NB4 (cell line): ENCODE data around the genes NBEA and CCDC169.

DNA sequence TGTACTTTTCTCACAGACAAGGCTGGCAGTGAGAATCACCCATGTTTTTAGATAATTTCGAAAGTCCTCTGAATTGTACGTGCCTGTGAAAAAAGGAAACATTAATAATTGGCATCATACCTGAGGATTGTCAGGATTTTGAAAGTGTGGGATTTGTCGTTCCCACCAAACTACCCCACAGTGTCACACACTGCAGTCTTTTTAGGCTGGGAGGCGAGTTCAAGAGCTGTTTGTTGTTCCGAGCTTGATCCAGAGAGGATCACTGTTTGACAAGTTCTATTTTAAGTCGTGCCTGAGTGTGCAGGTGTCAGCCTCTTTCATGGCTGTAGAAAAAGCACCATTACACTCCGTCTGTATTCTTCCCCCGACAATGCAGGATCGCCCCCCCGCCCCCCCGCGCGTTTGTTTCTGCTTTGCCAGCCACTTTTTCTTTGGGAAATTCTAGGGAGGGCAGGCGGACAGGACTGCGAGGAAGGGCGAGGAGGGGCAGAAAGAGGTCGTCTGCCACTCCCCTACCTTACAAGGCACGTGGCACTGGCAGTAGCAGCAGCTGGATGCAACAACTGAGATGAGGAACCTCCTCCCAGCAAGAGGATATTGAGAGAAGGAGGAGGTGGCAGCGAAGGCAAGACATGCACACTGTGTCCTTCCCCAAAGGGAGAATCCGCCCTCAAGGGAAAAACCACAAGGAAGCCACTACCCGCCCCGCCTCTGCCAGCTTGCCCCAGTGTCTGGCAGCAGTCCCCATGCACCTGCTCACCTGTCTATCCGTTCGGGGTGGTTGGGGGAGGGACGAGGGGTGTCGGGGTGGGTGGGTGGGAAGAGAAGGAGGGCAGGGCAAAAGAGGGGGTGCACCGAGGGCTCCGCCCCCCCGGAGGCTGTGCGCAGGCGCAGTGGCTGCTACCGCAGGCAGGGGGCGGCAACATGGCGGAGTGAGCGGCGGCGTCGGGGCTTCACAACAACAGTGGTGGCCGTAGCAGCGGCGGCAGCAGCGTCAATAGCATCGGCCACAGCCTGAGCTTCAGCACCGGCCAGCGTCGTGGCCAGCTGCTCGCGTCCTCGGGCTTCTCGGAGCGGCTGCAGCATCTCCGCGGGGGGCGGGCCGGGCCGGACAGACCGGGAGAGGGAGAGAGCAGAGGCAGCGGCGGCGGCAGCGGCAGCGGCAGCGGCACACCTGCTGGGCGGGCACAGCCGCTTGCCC, at the start of gene NBEA:
Gene NBEA, plus strand, starts transcription at position 891 of the 1,201 bp plus-strand sequence.
- RRBS, result 58% methylated on average over 19 of the region's 65 CpGs

DNA sequence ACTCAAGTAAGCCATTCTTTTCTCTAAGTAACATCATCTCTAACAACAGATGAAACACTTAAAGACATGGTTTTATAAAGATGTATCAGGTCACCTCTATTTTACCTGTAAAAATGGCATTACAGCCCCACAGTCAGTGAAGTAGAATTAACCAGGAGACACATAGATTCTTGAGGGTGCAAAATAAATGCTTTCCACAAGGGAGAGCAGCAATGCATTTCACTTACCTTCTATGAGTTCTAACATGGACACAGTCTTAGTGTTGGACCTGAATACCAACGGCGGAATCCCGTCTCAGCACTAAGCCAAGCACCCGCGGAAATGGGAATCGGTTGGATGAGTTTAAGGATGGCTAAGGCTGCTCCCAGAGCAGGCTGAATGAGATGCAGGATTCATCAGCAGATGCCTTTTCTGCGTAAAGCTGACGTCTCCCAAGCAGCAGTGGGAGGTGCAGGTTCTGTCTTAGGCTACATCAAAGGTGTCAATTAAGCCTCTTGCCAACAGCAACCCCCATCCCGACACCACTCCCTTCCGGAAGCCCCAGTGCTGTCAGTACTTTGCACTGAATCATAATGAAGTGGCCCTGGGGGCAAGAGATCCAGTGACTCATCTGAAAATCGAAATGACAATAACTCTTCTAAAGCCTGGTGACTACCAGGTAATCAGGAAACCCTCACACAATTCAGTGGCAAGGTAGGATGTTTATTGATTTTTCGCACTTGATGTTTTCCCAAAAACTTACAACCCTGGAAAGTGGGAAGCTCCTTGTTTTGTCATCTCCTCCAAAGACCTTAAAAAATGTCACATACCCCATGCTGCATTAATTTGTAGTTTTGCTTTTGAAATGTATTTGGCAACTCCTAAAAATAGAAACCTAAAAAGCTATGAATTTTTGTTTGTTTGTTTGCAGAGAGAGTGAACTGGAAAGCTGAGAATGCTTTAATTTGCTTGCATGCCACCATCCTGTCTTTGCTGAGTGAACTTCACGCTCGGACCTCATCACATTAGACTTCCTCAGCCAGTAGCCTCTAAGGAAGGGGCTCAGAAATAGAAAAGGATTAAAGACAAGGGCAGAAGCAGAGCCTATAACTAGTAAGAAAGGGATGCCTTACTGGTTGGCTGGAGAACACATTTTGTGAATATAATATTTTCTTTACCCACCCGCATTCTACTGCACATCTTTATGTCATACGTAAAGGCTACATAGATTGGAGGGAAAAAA, 275.5 kb downstream of the DCLK1 start:
- RRBS, result no CpG with 5 or more reads among the region's 16 CpGs

- RRBS, result no CpG with 5 or more reads among the region's 4 CpGs
Measured at GRCh38 chr13:35858567-35859265, 272.5 kb downstream of the DCLK1 start.

DNA sequence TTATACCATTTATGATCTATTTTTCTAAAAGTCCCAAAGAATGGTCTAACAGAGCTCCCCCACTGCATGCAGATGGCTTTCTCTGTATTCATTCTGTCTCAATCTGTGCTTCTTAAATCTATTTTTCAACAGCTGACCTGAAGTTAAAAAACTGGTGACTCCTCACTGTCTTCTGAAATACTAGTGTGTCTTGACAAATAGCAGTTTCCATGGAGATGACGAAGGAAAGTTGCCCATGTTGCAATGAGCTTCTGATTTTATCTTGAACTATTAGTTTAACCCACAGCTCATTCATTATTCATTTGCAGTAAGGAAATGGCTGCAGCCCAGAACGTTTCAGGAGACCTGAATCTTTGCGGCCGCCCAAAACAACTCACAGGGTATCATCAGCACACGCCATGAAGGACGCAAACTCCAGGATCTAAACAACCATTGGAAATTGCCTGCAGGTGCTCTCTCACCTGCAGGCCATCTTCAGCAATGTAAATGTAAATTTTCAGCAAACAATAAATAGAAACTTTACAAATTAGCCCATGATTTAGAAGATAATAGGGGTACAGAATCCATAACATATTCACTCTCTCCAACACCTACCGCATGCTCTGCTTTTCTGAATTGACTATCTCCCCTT, 142.5 kb downstream of the DCLK1 start:
- RRBS, result no CpG with 5 or more reads among the region's 7 CpGs

- RRBS, result no CpG with 5 or more reads among the region's 2 CpGs
Measured at GRCh38 chr13:36069666-36070098, 61.5 kb downstream of the DCLK1 start.

DNA sequence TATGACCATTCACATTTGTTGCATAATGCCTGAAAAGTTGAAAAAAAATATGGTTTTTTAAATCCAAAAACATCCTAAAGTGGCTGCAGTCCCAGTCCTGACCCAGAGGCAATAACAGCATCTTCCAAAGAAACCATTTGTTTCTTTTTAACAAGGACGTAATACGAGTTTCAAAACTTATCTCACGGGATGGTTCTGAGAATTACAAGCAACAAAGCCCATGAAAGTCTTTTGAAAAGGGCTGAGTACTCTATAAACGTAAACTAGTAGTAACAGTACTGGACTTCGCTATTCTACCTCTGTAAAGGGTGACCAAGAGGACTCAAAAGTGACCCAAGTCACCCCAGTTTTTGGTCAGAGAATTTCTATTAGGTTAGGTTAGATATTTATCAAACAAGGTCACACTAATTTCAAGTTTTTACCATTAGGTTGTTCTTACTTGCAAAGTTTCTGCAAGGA, 61.1 kb downstream of the DCLK1 start:
- RRBS, result no CpG with 5 or more reads among the region's 5 CpGs

DNA sequence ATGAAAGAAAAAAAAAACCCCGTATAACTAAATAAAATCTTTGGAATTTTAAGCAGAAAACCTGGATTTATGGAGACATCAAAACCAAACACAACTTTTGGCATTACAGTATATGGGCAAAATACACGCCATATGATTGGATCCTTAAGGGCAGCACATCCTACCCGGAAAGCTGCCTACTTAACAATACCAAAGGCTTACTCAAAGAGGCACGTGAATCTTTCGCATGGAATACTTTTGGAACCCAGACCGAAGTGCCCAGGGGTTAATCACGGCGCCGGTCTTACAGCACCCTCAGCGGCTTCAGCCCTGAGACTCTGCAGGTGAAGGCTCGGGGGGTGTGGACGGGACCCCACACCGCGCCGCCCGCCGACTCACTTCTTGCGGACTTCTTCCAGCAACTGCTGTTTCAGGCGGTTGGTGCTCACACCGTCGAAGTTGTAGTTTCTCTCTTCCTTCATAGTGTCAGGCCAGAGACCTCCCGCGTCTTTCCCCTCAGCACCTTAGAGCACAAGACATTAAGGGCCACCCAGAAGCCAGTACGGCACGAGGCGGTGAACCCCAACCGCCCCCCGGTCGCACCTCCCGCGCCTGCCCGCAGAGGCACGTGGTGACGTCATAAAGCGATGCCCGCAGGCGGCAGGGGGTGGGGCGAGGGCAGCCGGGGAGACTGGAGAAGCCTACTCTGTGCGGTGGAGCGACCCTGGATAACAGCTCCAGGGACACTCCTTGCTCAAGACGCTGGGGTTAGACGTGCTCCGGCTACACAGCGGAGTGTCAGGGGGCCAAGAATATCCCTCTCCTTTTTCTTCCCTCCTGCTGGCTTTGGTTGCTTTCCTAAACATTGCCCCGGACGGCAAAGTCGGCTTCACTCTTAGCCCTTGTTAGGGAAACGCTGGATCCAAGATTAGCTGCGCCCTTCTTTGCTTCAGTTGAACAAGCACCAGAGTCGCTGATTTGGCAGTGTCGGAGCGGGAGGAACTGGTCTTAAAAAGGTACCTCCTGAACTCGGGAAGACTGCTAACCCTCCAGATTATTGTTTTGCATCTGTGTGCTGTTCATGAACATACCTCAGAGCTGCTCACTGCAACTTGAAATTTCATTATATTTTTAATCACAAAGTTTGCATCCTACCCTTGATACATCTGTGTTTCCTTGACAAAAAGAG, at the start of gene CCDC169:
Gene CCDC169, minus strand, starts transcription at position 556 of the 1,168 bp plus-strand sequence.
- RRBS, result 2% methylated on average over 20 of the region's 54 CpGs

GRCh38 chr13:36369278-36369787, 23.1 kb upstream of the SPART start:
- RRBS, result no CpG with 5 or more reads among the region's 4 CpGs

DNA sequence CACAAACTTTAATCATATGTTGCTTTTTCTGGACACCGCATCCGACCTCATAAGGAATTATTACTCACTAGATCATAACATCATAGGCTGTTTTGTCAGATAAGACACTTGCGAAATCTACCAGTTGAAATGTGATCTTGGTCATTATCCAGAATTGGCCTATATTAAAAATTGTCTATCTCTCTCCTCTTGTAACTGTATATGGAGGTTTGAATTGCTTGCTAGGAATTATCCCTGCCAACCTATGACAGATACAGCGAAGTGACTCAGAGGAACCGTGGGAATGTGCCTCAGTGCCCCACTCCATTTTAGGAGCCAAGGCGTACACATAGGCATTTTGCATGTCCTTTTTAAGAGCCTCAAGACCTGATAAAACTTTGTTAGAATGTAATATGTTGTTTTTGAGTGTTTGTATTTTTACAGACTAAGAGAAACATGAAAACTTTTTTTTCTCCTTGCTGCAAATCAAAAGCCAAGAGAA, 117.1 kb upstream of the POSTN start:
- RRBS, result no CpG with 5 or more reads among the region's 6 CpGs

GRCh38 chr13:38514475-38514951, 164.9 kb downstream of the UFM1 start:
- RRBS, result no CpG with 5 or more reads among the region's 1 CpG

DNA sequence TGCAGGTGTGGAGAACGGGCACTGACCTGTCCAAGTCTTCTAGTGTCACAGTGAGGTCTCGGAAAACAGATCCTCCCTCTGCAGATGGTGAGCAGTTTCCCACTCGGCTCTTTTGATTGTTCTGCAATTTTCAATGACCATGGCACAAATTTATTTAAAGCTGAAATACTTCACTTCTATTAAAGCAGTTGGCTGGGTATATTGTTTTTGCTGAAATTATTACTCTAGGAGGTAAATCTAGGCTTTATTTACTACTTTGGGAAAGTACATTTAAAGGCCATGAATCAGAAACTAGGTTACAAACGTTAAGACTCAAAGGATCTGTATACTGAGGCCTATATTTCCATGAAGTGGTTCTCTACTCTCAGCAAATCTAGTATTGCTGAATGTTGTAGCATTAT, 144.0 kb downstream of the STOML3 start:
- RRBS, result no CpG with 5 or more reads among the region's 4 CpGs

- RRBS, result no CpG with 5 or more reads among the region's 2 CpGs
Measured at GRCh38 chr13:39026176-39026569, 11.7 kb downstream of the PROSER1 start.

DNA sequence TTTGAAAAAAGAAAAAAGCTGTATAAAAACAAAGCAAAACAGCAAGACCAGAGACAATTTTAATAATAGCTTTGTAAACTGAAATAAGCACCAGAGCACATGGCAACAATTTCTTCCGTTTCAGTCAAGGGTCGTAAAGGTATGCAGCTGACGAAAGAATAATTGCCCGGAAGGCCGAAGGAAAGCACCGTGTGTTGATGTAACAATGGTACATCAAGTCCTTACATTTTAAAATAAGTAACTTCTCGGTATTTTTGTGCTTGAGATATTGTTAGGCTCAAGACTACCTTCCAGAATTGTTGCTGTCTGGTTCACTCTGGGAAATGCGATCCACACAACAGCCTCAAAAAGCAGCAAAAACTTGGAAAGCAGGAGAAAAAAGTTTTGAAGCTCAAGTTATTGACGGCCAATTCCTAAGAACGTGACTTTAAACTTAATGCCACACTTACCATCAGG, 1.6 kb downstream of the PROSER1 start:
- RRBS, result no CpG with 5 or more reads among the region's 10 CpGs

GRCh38 chr13:39565524-39566000, 37.4 kb downstream of the LHFPL6 start:
- RRBS, result no CpG with 5 or more reads among the region's 4 CpGs

GRCh38 chr13:39586904-39587674, 15.9 kb downstream of the LHFPL6 start:
- RRBS, result no CpG with 5 or more reads among the region's 8 CpGs

GRCh38 chr13:40172201-40172627, 494.2 kb downstream of the FOXO1 start:
- RRBS, result no CpG with 5 or more reads among the region's 31 CpGs

DNA sequence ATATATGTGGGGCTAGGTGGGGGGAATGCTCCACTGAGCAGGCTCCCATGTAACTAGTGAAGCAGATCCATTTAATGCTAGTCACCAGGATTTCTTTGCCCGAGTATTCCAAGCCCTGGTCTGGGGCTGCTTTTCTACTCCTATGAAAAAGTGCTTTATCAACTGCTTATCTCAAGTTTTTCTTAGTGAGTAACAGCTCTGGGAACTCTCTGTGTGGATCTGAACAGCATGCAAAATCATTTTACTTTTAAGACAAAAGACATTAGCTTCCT, 475.3 kb downstream of the FOXO1 start:
- RRBS, result no CpG with 5 or more reads among the region's 1 CpG

DNA sequence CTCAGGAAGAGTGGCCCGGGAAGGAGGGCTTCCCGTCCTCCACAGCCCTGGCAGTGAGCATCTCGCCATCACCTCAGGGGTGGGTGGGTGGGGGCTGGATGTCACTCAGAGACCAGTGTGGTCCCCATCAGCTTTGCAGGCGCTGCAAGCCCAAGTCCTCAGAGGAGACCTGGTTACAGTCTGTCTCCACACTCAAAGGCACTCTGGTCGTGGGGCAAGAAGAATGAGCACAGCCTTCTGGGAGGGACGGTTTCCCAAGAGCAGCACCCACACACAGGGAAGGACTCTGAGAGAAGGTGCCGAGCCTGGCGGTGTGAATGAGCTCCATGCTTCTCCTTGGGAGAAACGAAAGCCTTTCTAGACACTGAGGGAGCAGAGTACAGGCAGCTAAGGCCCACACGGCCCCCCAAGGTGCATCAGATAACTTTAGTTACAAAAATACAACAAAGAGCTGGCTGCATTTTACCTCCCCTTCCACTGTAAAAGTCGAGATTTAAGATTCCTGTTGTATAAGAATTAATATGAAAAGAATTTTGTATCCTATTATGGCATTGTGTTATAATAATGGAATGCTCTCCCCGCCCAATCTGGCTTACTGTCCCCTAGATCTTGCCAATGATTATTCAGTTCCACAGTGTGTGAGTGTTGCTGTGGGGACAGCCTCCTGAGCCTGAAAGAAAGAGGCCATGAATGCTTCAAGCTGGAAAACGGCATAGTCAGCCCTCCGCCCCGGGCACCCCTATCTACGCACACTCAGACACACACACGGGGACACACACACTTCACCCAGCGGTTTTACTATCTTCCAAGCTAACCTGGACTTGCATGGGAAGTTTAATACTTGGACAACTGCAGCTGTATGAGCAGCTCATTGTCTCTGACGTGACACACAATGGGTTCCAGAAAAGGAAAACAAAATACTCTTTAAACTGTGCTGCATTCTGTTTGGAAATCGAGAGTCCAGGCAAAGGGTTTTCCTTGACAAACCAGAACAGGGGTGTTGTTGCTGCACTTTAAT, 473.3 kb downstream of the FOXO1 start:
- RRBS, result no CpG with 5 or more reads among the region's 20 CpGs

- RRBS, result no CpG with 5 or more reads among the region's 14 CpGs
Measured at GRCh38 chr13:40438634-40439917, 227.4 kb downstream of the FOXO1 start.

DNA sequence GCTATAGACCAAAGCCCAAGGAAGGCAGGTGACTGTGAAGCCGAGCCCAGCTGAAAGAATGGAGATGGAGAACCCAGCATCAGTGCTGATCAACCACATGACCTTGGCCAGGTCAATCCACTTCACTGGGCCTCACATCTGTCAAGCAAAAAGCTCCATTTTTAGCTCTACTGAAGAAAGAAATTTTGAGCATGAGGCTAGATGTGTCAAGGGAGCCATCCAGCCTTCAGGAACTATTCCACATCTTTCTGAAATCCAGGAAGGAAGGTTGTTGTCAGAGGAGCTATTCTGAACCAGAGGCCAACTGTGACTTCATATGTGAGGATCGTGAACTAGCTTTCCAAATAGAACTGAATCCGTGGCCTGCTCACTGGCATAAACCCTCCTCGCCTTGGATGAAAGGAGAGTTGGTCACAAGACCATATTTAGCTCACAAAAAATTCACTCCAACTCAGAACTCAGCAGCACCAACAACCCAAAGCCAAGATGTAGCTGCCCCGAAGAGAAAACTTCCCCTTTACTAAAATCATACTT, 195.8 kb downstream of the FOXO1 start:
- RRBS, result no CpG with 5 or more reads among the region's 5 CpGs